ENCODE results near the gene KRTAP19-7.

GRCh38 chr21:25987011-25987352 lies 183.6 kb downstream of the APP start:
- PRO-cap = no peak

- PRO-cap = no peak
Measured at GRCh38 chr21:26837276-26838524, 7.5 kb downstream of the ADAMTS1 start.

GRCh38 chr21:26843444-26844018 lies 1.7 kb downstream of the ADAMTS1 start:
- PRO-cap = bidirectional peak, plus-strand start at chr21:26843720, minus-strand start at chr21:26843571

- PRO-cap = bidirectional peak, plus-strand start at chr21:26845604, minus-strand start at chr21:26845409
Measured at GRCh38 chr21:26845438-26846398, 509 bp upstream of the ADAMTS1 start.

DNA sequence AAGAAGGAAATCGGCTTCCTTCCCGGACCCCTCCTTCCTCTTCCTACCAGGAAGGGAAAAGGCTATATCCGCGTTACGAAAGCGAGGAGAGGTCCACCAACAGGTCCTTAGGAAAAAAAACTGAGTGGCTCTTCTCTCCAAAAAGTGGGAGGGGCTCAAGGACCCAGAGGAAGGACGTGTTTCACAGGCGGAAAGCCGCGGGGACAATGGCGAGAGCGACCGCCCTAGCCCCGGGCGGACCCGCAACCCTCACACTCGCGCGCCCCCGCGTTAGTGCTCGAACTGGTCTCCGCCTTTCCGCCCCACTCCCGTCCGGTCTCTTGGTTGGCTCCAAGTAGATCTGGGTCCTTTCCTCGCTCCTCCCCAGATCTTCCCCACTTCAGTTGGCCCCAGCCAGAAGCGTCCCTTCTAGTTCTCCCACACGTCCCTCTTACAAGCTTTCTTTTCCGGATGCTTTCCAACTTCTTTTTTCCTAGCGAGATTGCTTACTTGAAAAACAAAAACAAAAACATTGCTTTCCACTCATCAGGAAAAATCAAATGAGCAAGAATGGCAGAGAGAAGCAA lies 1.3 kb upstream of the ADAMTS1 start:
- PRO-cap = bidirectional peak, plus-strand start at position 166 of the sequence, minus-strand start at position 208 of the sequence

GRCh38 chr21:26964174-26964942 lies 2.5 kb downstream of the ADAMTS5 start:
- PRO-cap = no peak

DNA sequence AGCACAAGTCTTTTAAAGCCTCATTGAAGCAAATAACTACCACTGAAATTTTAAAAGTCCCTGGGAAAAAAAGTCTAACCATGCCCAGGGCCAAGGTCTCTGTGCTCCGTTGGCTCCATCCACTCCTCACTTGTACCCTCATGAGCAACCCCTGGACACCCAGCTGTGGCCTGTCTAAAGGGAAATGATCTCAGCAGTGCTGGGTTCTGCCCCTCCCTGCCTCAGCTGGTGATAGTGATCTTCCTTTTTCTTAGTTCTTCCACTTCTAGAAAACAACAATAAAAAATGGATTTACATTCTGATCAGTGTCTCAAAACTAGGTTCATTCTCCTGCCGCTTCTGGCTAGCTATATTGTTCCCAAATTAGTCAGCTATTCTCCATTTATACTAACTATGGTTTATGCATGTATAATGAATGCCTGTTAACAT lies 423.5 kb upstream of the ADAMTS5 start:
- PRO-cap = no peak

DNA sequence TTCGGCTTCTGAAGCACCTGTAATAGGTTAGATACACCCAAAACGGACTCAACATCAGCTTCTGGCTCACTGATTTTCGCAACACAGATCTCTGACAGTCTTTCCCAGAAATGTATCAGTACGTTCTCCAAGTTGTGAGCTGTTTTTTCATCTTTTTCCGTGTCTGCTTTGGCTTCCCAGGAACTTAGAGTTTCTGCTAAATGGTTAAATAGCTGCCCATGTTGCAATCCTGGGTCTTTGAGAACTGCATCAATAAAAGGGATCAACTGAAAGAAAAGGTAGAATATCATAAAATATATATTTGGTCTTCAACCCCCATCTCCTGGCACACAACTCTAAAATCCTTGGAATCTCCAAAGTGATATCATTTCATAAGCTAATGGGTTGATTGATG lies 25.8 kb downstream of the LTN1 start:
- PRO-cap = no peak

DNA sequence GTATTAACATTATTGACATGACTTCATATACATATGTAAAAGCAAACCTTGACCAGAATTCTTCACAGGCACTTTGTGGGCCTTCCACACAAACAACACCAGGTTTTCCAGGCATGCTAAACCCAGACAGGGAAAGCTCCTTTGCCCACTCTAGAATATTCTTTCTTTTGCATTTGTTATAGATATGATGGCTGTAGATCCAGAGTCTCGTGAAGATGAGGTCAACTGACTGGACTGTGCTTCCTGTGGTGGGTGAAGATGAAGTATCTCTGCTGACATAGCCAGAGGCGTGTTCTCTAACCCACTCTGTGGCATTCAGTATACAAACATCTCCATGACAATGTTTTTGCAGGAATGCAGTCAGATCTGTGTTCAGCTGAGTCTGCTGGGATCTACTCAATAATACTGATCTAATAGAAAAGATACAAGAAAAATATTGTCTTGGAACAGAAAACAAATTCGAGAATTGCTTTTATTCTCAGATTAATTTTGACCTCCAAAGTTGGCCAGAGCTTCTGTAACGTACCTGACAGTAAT lies 11.4 kb downstream of the RWDD2B start:
- PRO-cap = no peak

GRCh38 chr21:29017772-29017980 lies 1.5 kb downstream of the RWDD2B start:
- PRO-cap = no peak

DNA sequence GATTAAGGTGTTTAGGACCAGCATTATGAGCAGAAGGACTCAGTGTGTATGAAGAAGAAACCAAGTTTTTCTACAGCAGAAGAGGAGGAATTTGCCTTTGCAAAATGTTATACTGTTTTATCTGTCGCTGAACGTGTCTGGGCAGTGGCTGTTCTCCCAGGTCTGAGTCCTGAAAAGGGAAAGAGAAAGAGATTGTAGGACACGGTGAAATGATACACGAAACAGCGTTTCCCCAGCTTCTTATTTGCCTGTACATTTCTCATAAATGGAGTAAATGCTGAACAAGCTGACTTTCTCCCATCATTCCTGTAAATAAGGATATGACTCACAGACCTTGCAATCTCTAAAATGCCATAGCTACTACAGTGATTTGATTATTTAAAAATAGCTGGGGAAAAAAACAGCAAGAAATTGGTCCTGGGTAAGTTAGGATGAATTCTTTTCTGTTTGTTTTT lies 51.6 kb downstream of the MAP3K7CL start:
- PRO-cap = no peak

DNA sequence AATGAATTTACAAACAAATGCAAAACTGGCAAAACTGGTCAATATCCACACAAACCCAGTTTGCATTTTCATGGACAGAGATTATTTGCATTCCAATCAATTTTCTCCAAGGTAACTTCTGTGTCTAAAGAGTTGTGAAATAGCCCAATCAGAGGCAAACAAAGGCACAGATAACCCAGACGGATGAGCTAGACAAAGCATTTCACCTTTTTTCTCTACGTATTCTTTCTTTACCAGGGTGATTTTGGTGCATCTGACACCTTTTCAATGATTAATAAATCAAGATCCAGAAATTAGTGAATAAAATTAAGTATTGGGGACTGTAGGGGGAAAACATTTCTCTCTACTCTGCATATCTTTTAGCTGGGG lies 64.0 kb downstream of the MAP3K7CL start:
- PRO-cap = no peak

DNA sequence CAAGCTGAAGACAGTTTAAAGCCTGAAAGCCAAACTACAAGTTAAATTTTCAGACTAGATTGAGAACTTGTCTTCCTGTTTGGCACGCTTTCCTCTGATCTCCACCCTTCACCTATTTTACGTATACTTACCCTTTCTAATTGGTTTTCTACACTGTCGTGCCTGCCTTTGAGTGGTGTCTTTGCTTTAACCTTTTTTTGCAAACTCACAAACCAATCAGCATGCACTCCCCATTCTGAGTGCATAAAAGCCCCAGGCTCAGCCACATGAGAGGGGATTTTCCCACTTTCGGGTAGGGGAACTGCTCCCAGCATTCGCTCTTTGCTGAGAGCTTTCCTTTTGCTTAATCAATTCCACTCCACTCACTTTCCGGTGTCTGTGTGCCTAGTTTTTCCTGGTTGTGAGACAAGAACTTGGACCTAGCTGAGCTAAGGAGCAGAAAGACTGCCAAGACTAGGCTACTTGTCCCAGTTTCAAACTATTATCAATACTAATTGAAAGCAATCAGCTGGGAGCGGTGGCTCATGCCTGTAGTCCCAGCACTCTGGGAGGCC lies 3.4 kb upstream of the BACH1 start:
- PRO-cap = no peak

DNA sequence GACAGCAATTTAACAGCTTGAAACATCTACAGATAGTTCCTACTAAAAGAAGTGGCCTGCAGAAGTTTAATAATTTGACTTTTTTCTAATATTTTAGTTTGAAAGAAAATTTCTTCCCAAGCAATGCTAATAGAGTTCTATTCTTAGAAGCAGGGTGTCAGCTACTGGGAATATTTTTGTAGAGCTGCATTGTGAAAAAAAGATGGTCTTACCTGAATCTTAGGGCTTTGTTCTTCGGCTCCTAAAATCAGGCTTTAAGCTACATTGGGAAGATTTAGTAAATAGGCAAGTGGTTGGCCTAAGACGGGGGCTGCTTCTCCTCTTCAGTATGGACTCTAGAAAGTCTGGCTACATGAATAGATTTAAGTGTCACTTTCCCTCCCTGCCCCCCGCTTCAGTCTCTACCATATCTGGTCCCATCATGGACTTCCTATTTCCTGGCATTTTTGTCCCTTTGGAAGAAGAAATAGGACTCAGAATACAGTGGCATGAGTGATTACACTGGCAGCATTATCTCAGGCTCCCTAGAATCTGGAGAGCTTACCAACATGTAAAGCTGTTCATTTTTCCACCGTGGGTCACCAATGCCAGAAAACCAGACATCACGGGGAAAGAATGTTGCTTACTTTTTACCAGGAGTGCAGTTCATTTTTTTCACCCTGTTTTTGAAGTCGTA lies 44.6 kb downstream of the BACH1 start:
- PRO-cap = no peak

- PRO-cap = no peak
Measured at GRCh38 chr21:29353478-29354170, 54.9 kb downstream of the BACH1 start.

GRCh38 chr21:29449292-29450035 lies 150.7 kb downstream of the BACH1 start:
- PRO-cap = no peak

DNA sequence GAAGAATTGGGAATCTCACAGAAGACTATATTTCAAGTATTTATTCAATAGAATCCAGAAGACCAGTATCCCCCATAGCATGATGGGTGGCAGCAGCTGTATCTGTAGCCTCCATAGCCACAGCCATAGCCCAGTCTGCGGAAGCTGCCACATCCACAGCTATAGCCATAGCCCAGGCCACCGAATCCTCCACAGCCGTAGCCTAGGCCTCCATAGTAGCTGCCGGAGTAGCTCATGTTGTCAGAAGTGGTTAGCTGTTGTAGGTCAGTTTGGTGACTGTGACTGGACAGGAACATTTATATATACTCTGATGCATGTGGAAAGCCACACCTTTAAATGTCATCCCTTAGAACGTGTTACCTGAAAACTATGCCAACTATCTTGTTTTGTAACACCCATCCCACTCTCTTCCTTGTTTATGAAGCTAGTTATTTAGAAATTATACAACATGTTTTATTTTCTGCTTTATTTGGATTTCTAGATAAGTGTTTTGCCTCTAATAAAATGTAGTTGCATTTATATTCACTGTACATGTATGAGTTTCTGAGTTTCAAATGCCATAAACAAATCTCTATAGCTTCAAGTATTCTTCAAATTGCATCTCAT lies at the start of gene KRTAP19-7:
TSS of gene KRTAP19-7 (minus strand) at position 261 of the 606 bp plus-strand sequence.
- PRO-cap = no peak

- PRO-cap = no peak
Measured at GRCh38 chr21:31135530-31136012, 97.3 kb upstream of the KRTAP19-8 start.

GRCh38 chr21:31174031-31174804 lies 135.9 kb upstream of the KRTAP19-8 start:
- PRO-cap = no peak

DNA sequence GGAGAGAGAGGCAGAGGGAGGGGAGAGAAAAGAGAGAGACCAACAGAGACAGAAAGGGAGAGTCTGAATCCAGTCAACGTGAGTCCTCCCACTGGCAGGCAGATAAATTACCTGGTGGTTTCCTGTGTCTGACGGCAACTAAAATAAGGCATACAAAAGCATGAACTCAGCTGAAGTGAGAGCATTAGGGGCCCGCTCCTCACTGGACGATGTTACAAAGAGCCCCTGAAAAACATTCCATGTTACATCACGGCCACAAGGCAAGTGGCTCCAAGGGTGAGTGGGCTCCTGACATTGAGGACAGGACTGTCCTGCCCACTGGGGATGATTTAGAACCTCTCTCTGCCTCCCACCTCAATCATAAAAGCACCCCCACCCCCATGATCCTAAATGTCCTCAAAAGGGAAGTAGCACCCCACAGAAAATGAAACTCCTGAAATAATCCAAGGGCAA lies 66.7 kb upstream of the TIAM1 start:
- PRO-cap = no peak